Measurements from ENCODE around the genes C3orf14 and ADAMTS9.

GRCh38 chr3:61701564-61701994 lies 140.2 kb downstream of the PTPRG start:
- PRO-cap, result no peak

- PRO-cap, result no peak
These were observed 219.0 kb downstream of the PTPRG start for GRCh38 chr3:61780300-61780776.

DNA sequence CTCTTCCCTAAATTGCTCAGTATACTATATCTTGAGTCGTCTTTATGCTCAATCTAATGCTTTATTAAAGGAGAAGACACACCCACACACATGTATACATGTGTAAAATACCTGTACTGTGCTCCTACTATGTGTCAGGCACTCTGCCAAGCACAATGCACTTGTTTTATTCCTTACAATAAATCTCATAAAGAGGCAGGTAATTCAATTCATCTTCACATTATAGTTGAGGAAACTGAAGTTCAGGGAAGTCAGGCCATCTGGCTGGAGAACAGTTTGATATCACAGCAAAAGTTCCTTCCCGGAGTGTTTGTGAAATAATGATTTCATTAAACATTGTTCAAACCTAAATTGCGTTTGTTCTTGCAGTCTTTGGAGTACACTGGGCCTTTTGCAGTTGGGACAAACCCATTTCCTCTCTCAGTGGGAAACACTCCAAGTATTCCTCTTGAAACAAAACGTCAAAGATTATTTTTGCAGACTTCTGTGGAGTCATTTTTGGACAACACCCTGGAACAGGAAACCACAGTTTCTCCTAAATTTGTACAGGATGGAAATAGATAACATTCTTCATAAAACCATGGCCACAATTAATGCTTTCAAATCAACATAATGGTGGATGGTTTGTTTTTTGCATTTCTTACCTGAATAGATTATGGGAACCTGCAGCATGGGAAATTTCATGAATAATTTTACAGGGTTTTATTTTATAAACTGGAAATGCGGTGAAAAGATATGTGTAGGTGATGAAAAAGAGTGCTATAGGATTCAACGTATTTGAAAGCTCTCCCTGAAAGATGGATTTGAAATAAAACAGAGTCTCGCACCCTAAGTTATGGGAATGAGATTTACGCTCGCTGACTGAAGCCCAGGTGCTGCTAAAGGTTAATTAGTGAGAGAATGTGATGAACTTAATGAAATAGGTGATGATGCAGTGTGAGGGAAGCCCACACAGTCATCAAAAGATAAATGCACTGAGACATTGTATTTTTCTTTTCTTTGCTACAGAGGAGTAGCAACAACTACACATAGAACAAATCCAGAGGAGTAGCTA lies 287.6 kb downstream of the PTPRG start:
- PRO-cap, result no peak

GRCh38 chr3:62267108-62268267 lies 51.3 kb upstream of the C3orf14 start:
- PRO-cap, result no peak

GRCh38 chr3:62318627-62319901 lies at the start of gene C3orf14:
C3orf14 (plus strand) TSS chr3:62319022.
- PRO-cap, result bidirectional peak, plus-strand start at chr3:62319043, minus-strand start at chr3:62318892; unidirectional peak, minus-strand start at chr3:62319423

DNA sequence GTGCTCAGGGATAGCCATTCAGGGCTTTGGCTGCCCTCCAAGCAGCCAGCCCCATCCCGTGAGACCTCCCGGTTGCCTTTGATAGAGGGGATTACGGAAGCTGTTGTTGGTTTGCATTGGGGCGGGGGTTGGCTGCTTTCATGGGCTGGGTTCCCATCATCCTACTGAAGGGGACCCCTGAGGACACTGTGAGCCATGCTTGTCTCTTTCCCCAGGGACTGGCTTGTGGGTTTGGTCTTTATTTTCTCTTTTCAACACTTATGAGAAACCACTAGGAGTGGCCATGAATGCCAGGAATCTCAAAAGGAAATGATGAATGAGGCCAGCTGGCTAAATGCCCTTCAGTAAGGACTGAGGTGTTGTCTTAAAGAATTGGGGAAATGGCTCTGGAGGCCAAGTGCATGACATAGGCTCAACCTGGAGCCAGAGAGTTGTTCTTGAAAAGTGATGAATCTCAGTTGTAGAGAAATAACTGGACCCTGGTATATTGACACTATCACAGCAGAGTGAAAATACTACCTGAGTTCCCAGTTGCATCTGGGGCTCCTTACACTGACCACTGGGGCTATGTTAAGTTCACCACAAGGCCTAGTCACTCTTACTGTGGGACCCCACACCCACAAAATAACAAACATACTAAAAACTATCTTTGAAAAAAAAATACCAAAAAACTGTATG lies 234.4 kb upstream of the FEZF2 start:
- PRO-cap, result no peak

GRCh38 chr3:62875961-62876470 lies 800 bp upstream of the CADPS start:
- PRO-cap, result no peak

GRCh38 chr3:62940839-62941536 lies 65.8 kb upstream of the CADPS start:
- PRO-cap, result unidirectional peak, minus-strand start at chr3:62941255

DNA sequence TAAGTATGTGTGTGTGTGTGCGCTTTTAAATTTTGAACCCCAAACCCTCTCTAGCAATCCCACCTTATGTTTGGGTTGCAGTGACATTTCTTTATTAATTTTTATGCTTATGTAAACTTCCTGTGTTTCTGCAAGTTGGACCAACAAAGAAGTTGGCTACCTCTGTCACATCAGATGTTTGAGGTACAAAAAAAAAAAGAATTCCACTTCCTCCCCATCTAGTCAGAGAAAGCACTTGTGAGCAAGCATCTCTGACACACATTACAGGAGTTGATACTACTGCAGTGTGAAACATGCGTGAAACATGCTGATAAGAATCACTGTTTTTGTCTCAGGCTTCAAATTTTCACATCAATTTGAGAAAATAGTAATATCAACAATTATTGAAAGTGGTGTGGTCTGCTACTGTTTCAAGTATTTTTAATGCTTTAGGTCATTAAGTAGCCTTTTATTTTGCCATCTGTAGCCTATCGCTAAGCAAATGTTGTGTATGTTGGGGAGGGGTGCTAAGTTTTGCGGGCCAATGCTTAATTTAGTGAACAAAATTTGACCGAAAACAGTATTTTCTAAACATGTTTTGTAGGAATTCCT lies 47.3 kb downstream of the ATXN7 start:
- PRO-cap, result no peak

- PRO-cap, result no peak
These were observed 75.9 kb downstream of the PSMD6 start for GRCh38 chr3:63947421-63947744.

GRCh38 chr3:63969784-63970188 lies 53.5 kb downstream of the PSMD6 start:
- PRO-cap, result no peak

GRCh38 chr3:64010621-64011050 lies 12.7 kb downstream of the PSMD6 start:
- PRO-cap, result no peak

DNA sequence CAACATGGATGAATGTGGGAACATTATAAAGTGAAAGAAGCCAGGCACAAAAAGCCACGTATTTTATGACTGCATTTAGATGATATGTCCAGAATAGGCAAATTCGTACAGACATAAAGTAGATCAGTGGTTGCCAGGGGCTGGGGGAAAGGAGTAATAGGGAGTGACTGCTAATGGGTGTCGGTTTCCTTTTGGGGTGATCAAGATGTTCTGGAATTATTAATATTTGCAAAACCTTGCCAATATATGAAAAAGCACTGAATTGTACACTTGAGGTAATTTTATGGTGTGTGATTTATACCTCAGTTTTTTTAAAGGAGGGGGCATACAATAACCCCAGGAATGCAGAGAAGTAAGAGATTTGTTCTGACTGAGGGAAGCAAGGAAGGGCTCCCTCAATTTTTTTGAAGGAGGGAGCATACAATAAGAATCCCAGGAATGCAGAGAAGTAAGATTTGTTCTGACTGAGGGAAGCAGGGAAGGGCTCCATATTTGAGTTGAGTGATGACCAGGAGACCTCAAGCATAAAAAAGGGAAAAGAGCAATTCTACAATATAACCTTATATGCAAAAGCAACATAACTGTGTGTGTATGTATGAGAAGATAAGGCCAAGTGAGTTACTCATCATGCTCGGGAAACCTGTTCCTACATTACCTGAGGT lies 6.2 kb downstream of the PSMD6 start:
- PRO-cap, result no peak

GRCh38 chr3:64097699-64098222 lies 74.5 kb upstream of the PSMD6 start:
- PRO-cap, result unidirectional peak, minus-strand start at chr3:64098032

DNA sequence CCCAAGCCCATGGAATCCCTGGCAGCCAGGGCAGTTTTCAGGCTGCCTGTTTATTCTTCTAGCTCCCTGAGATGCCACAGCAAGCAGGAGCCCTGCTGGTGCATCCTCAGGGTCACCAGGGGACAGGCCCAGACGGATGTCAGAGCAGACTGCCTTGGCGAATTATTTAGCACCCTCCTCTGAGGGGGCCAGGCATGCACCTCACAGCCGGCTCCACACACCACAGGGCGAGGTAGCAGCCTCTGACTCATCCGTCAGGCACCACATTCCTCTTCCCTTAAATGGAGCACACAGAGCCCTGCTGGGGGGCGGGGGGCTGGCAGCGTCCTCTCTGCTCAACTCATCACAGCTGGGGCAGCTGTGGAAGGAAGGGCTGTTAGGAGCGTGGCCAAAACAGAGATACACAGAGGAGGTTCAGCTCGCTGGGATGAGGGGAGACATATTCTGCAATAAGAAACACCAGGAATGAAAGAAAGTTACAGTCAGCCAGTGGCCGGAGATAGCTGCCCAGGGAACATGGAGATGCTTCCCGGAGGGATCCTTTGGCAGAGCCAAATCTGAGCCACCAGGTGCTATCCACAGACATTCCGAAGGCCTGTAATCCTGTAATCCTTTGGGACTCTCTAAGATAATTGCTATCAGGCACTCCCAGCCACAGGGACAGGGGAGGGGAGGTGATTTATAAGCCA lies 13.8 kb upstream of the PRICKLE2 start:
- PRO-cap, result no peak

DNA sequence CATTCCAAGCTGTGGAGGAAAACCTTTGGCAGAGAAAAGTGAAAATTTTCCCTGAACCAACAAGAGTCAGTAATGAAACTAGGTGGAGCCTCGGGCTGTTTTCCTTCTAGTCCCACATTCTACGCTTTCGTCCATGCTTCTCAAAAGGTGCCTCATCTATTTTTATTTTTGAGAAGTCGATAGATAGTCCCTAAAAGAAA lies 161.4 kb upstream of the PRICKLE2 start:
- PRO-cap, result no peak

DNA sequence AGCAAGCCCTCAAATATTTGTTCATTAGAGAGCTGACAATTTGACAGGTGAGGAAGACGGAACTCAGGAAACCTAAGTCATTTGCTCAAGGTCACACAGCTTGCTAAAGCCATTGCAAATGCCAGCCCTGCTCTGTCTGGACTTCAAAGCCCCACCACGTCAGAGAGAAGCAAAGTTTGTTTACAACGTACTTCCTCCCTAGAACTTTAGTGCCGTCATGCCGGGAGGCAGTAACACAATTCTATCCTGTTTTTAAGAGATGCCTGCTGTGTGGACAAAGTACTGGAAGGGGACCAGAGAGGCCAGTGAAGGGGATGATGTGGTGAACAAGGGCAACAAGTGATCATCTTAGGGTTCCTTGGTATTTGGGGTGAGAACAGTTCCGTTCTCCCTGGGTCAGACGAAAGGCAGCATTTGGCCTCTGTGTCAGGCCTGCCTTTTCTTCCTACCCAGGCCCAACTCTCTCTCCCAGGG lies 216.7 kb upstream of the PRICKLE2 start:
- PRO-cap, result no peak

- PRO-cap, result no peak
These were observed 45.4 kb downstream of the ADAMTS9 start for GRCh38 chr3:64642283-64642892.

GRCh38 chr3:64684630-64685617 lies 2.9 kb downstream of the ADAMTS9 start:
- PRO-cap, result unidirectional peak, plus-strand start at chr3:64684825

GRCh38 chr3:64687289-64688533 lies at the start of gene ADAMTS9:
ADAMTS9 (minus strand) TSS chr3:64688000.
- PRO-cap, result bidirectional peak, plus-strand start at chr3:64687783, minus-strand start at chr3:64687636; bidirectional peak, plus-strand start at chr3:64687934, minus-strand start at chr3:64688000; bidirectional peak, plus-strand start at chr3:64688191, minus-strand start at chr3:64688194